ENCODE measurements around a stretch of chr11.

DNA sequence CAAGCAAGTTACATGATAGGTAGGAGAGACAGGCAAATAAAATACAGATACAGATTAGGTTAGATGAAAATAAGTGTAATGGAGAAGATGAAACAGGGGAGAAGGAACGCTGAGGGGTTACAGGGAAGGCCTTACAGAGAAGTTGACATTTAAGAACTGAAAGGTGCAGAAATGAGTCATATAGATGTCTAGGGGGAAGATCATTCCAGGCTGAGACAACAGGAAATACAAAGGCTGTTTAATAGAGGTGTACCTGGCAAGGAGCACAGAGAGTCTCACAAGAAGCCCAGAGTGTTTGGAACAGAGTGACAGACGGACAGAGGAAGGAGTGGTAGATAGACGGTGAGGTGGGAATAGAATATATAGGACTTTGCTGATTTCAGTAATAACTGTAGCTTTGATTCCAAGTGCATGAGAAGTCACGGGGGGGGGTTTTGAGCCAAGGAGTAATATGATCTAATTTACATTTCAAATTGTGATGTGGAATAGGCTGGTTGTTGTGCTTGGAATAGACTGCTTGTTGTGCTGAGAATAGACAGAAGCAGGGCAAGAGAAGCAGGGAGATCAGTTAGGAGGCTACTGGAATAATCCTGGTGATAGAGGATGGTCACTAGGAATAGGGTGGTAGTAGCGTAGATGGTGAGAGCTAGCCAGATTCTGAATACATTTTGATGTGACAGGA, 13.6 kb downstream of the RNF141 start:
- RRBS = no CpG with 5 or more reads among the region's 5 CpGs

- RRBS = no CpG with 5 or more reads among the region's 10 CpGs
Observed at GRCh38 chr11:10601823-10602507, 33.5 kb upstream of the LYVE1 start.

- RRBS = no CpG with 5 or more reads among the region's 18 CpGs
Observed at GRCh38 chr11:10603025-10603547, 34.6 kb upstream of the LYVE1 start.

- RRBS = no CpG with 5 or more reads among the region's 9 CpGs
Observed at GRCh38 chr11:10607348-10607911, 39.0 kb upstream of the LYVE1 start.

DNA sequence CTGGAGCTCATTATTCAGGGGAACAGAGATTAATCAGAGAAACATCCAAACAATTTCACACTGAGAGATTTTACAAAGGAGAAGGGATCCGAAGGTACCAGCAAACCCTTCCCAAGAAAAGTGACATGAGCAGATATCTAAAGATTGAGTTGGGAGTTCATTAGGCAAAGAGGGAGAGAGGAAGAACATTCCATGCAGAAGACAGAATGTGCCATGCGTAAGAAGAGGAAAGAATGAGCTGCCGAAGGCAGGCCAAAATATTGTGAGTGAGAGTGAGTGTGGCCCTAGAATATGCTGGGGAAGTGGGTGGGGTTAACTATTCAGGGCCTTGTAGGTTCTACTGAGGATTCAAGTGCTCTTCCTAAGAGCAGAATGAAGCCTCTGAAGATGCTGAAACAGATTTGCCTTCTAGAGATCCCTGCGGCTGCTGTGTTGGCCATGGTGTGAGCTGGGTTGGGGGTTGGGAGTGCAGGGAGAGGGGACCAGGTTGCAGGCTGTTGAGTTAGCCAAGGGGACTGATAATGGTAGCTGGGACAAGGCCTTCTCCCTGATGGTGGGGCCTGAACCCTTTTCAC, 50.1 kb upstream of the LYVE1 start:
- RRBS = no CpG with 5 or more reads among the region's 4 CpGs

DNA sequence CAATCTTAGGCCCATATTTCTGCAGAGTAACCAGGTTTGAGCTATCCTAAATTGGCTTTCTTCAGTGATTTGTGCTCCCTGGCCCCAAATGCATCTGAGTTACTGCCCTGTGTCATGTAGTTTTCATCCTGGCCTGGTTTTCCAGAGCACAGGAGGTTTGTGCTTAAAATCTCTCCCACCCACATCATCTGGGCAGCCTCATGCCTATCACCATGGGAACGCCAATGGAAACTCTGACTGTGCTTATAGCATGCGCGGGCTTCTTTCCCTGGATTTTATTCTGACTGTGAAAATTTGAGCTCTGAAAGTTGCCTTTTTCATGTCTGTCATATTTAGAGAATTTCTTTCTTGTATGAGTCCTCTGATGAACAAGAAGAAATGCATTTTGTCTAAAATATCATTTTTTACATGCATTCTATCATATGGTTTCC, 55.3 kb downstream of the IRAG1 start:
- RRBS = no CpG with 5 or more reads among the region's 3 CpGs

DNA sequence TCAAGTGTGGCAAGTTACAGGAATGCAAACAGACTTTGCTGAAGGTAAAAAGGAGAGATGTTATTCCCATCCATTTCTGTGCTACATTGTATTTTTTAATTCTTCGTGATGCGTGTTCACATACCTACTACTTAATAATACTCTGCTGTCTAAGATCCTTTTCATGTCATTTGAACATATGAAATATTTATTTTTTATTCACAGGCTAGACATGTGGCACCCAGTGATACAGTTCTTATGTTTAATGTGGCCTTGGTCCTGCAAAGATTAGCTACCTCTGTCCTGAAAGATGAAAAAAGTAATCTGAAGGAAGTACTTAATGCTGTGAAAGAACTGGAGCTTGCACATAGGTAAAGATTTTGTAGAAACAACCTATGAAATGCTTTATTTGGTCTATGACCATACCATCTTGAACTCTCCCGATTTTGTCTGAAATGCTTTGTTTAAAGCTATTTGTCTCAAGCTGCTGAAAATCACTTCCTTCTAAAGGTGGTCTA, 19.3 kb downstream of the CTR9 start:
- RRBS = no CpG with 5 or more reads among the region's 3 CpGs

DNA sequence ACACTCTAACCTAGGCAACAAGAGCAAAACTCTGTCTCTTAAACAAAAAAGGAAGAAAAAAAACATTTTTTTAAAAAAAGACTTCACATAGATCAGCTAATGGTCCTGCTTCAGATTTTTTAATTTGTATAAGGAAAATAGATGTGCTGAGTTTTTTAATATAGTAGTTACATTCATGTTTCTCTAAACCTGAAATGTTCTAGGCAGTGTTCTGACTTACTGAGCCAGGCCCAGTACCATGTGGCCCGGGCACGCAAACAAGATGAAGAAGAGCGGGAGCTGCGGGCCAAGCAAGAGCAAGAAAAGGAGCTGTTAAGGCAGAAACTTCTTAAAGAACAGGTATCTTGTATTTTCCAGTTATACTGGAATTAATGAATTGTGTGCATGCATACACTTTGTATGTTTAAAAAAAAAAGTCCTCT, 21.3 kb downstream of the CTR9 start:
- RRBS = no CpG with 5 or more reads among the region's 4 CpGs

GRCh38 chr11:10778498-10779007, 27.5 kb downstream of the CTR9 start:
- RRBS = 55% methylated on average over 4 of the region's 15 CpGs

GRCh38 chr11:10800391-10801215, 8.1 kb downstream of the EIF4G2 start:
- RRBS = no CpG with 5 or more reads among the region's 6 CpGs

GRCh38 chr11:10806714-10807144, 2.0 kb downstream of the EIF4G2 start:
- RRBS = no CpG with 5 or more reads among the region's 5 CpGs

DNA sequence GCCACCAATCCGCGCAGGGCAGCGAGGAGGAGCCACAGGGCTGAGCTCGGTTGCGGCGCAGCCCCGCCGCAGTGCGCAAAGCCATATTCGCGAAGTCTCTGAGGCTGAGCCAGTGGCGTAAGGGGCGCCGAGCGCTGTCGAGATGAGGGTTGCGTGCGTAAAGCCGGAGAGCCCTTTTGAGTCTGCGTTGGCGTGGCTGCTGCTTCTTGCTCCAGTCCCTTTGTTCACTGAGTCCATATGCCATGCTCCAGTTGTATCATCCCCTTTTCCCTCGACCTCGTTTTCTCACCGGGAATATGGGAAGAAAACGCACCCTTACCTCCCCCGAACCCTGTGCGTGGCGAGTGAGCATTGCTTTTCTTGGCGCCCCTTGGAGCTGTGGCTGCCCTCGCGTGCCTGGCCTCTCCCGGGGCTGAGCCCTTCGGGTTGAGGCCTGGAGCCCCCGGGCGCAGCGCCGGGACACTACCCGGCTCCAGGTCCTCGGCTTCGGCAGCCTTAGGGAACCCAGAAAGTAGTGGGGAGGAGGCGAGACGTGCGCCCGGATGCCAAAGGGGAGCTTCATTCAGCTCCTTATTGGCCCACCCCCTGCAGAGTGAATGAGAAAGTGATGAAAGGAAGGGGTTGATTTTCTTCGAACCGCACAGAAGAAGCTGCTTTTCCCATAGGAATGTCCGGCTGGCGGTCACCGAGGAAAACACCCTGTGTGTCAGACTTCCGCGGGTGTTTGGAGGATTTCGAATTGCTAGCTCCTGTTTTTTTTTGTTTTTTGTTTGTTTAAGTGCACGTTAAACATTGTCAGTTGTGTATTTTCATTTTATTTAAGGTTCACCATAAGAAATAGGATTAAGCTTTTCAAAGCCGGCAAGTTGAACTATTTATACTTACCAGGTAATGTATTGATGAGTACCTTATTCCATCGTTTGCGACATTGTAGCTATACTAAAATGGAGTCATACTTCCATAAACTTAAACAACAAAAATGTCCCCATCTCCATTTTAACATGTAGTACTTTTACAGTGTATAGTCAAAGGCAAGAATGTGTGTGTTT, 632 bp upstream of the EIF4G2 start:
- RRBS = 1% methylated on average over 17 of the region's 56 CpGs

DNA sequence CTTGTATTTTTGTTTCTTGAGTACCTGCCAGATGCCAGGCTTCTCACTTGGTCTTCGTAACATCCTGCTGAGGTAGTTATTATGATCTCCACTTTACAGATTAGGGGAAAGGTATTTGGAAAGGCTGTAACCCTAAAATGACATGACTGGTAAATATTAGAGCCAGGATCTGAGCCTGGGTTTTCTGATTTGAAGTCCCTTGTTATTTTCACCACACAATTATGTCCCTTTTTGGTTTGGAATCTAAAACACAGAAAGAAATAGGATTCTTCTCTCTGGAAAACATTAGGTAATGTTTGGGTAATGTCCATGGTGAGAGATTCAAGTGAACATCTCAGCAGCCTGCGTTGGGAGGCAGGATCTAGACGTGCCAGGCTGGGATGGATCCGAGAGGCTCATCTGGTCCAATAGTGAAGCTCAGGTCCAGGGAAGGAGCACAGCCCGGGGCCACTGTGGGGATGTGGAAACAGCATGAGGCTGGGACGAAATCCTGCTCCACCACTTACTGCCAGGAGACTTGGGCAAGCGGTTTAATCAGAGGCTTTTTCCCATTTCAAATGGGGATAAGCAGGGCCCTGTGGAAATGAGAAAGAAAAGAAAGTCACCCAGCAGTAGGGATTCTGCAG, 109.9 kb downstream of the CSNK2A3 start:
- RRBS = no CpG with 5 or more reads among the region's 7 CpGs

GRCh38 chr11:11313806-11314270, 39.2 kb downstream of the CSNK2A3 start:
- RRBS = no CpG with 5 or more reads among the region's 5 CpGs

GRCh38 chr11:11840940-11841607, 698 bp upstream of the USP47 start:
- RRBS = no CpG with 5 or more reads among the region's 19 CpGs

DNA sequence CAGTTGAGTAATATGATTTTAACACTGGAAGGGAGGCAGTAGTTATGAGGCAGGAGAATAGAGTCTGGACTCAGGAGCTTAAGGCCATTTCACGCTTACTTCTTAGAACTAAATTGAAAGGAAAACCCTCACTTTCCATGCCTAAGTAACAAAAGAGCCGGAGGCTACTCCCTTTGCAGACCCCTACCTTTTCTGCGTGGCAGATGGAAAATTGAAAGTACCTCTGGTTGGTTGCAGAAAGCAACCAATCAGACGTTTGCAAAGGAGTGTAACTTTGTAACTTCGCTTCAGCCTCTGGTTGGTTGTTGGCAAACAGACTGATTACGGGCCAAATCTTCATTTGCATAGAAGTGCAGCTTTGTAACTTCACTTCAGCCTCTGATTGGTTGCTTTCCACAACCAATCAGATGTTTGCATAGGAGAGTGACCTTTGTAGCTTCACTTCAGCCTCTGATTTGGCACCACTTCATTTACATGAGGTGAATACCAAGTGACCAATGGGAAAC, 15.8 kb downstream of the USP47 start:
- RRBS = no CpG with 5 or more reads among the region's 6 CpGs

DNA sequence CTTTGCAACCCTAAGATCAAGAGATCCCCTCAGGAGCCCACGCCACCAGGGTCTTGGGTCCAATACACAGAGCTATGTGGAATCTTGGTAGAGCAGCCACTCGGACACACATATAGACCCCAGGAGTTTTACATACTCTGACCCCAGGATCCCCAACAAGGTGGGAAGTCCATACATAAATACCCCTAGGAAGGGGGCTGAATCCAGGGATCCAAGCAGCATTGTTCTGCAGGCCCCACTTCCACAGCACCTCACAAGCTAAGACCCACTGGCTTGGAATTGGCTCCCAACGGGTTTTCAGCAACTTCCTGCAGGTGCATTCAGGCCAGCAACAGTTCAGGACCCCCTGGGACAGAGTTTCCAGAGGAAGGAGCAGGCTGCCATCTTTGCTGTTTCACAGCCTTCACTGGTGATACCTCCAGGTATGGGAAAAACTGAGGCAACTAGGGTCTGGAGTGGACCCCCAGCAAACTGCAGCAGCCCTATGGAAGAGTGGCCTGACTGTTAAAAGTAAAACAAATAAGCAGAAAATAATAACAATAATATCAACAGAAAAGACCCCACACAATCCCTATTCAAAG, 43.8 kb downstream of the USP47 start:
- RRBS = no CpG with 5 or more reads among the region's 3 CpGs

GRCh38 chr11:11966780-11967157, 41.7 kb downstream of the DKK3 start:
- RRBS = 69% methylated on average over 2 of the region's 7 CpGs

DNA sequence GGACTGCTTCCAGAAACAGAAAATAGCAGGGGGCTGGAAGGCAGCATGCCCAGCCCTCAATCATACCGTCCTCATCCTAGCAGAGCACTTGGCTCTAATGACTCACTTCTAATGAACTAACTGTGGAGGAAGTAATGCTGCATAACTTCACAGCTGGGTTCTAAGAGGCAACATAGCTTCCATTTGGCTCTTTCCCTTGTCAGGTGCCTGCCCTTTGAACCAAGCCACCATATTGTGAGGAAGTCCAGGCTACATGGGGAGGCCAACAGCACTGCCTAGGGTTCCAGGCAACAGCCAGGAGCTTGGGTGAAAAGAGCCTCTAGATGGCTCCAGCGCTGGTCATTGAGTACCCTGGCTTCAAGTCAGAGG, 27.4 kb downstream of the DKK3 start:
- RRBS = no CpG with 5 or more reads among the region's 2 CpGs

DNA sequence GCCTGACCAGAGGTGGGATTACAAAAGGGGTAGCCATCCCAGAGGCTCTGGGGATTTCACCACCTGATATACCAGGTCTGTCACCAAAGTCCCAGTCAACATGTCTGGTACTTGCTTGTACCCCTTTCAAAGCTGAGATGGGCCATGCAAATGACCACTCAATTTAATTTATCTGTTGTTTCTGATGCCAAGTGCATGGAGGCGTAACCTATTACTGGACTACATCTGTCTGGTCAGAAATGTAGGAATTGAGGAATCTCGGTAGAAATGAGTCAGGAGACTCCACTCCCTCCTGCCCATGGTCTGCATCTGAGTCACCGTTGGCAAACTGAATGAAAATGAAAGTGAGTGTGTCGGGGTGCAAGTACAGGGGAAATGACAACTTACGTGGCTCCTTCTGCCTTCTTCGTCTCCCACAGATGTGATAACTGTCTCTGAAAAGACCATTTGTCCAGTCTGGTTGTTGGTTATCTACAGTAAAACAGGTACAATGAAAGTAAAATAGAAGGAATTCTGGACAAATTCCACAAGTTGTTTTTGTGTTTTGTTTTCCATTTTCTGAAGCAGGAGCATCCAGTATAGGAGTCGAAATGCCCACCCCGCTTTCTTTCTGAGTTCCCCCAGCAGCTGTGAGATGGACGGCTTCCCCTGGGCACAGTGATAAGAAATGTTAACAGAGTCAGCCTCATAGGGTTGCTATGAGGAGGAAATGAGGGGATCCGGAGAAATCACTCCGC, 9.9 kb downstream of the DKK3 start:
- RRBS = no CpG with 5 or more reads among the region's 11 CpGs

All from foreskin fibroblast (primary cell).